Right ventricle myocardium (tissue), 1 donor: ENCODE results near the gene MIPEP.

GRCh38 chr13:21124792-21125339 lies 15.1 kb upstream of the SAP18 start:
- PRO-cap, 2 experiments, result no peak in any of the 2 experiments

DNA sequence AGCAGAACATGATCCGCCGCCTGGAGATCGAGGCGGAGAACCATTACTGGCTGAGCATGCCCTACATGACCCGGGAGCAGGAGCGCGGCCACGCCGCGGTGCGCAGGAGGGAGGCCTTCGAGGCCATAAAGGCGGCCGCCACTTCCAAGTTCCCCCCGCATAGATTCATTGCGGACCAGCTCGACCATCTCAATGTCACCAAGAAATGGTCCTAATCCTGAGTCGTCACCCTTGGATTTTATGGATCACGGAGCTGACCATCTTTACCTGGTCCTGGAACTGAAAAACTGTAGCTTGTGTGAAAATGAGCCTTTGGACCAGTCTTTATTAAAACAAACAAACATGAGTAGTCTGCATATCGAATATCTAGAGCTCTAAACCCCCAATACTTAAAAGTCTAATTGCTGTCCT lies 558 bp downstream of the MRPL57 start:
- PRO-cap, 2 experiments, result no peak in any of the 2 experiments

DNA sequence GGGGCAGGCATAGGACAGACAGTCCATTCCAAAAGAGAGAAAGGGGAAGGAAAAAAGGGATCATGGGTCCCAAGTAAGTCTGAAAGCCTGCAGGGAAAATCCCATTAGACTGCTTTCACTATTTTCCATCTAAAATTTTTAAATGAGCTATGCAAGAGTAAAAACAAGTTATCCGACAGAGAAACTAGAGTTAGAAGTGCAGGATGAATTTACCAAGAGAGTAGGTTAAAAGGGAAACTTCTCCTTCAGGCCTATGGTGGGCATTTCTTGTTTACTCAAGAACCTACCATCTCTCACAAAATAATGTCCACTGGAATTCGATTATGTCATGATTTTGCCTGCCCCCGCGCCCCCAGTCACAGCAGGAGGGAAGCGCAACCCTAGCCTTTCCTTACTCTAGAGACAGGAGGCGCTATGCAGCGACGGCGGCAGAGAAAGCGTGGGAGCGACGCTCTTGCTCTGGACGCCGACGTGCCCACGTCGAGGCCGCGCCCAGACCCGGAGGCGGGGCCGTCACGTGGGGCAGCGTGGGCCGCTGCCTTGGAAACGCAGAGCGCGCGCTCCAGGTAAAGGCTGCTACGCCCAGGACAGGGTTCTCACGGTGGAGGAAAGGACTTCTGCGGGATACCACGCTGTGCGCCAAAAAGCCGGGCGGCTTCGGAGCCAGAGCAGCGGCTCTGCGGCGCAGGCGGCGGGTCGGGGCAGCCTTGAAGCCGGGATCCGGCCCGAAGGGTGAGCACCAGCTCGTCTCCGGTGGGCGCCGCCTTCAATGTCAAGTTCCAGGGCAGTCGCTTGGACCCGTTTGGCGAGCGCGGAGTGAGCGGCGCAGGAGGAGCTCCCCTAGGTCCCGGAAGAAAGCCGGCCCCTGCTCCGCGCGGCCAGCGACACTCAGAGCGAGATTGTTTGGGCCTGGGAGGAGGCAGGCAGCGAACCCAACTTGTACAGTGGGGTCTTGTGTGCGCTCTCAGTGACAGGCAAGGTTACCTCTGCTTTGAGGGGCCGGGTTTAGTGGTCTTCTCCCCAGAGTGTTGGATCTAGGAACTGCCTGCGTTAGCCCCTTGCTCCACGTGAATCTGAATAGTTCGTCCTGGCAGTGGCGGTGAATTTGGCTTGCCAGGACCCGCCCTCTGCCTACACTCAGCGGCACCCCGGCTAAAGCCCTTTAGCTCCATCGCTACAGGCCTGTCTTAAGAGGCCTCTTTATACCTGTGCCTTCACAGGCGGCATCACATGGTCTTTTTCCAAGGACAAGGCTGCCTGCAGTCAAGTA lies 121.6 kb downstream of the MRPL57 start:
- PRO-cap, 2 experiments, result peak in 2 of 2 experiments; most common plus-strand start position 545 of the sequence (in 2); most common minus-strand start position 393 of the sequence (in 1)

- PRO-cap, 2 experiments, result no peak in any of the 2 experiments
These were observed 132.9 kb downstream of the ZDHHC20 start for GRCh38 chr13:21326085-21326799.

DNA sequence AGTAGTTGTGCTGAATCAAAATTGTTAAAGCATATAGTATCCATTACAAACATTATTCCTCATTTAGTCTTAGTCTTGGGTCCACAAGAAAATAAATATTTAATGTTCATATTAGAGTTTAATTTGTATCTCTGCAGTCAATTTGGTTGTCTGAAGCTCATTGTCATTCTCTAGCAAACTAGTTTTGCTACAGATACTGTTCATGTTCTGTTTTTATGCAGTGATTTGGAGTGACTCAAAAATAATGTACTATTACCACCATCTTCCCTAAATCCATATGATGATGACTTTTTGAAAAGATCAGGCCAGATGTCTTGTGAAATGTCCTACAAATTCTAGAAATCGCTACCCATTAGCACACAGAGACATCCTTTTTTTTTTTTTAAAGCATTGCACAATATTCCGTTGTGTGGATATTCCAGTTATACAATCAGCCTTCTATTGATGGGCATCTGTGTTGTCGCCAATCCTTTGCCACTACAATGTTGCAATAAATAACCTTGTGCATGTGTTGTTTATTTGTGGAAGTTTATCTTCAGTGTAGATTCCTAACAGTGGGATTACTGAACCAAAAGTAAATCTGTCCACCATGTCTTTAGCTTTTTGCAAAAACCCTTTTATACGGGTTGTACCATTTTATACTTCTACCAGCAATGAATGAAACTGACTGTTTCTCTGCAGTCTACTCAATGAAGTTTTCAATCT lies 24.5 kb downstream of the ZDHHC20 start:
- PRO-cap, 2 experiments, result no peak in any of the 2 experiments

DNA sequence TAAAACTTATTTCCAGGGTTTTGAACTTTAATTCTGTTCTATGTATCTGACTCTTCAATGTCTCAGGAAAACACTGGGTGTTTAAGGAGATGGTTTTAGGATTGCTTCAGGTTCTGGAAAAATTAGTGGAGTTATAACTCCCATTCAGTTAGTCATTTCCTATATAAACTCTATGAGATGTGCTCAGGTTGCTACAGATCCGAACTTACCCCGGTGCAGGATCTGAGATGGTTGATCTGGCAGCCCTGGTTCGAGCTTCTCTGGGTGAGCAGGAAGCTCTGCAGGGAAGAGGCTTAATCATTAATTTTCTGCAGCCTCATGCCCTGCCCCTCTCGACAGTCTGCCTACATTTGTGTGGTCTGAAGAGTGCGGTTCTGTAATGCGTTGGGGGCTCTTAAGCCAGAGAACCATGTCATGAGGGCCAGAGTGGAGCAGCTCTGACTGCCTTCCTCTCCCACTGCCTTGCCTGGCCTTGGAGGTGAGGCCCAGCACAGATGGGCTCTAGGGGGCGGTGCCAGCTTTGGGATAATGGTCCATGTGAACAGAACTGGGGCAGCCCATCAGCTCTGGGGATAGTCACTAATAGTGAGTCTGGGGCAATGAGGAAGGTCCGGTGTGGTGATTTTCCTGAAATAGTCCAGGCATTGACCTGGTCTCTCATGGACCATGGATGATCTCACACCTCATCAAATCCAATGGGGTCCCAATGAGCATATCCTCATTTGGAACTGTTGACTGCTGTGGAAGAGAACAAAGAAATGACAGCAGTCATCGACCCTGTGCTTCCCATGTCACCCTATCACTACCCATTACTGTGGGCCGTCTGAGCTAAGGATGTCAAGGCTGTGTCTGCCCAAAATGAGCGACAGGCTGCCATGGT lies 5.7 kb downstream of the FGF9 start:
- PRO-cap, 2 experiments, result no peak in any of the 2 experiments

- PRO-cap, 2 experiments, result no peak in any of the 2 experiments
These were observed 527.3 kb downstream of the FGF9 start for GRCh38 chr13:22198035-22198617.

GRCh38 chr13:22506322-22506905 lies 674.4 kb upstream of the SGCG start:
- PRO-cap, 2 experiments, result no peak in any of the 2 experiments

- PRO-cap, 2 experiments, result no peak in any of the 2 experiments
These were observed 484.3 kb upstream of the SGCG start for GRCh38 chr13:22696275-22696990.

- PRO-cap, 2 experiments, result no peak in any of the 2 experiments
These were observed 40.6 kb downstream of the SACS start for GRCh38 chr13:23392845-23393304.

DNA sequence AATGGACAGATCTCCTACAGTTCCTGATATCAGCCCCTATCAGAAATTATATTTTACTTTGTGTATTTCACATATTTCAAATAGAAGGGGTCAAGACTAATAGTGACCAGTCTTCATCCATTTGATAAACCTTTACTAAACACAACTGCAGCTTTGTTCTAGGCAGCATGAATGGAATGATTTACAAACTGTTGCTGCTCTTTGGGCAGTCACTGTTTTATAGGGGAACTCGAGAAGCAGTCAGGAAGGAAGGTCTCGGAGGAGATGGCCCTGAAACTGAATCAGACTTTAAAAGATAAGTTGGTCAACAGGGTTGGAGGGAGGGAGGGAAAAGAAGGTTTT lies 37.2 kb upstream of the SACS start:
- PRO-cap, 2 experiments, result no peak in any of the 2 experiments

GRCh38 chr13:23703019-23703573 lies 132.9 kb downstream of the TNFRSF19 start:
- PRO-cap, 2 experiments, result no peak in any of the 2 experiments

- PRO-cap, 2 experiments, result no peak in any of the 2 experiments
These were observed 139.8 kb downstream of the MIPEP start for GRCh38 chr13:23749319-23749932.

- PRO-cap, 2 experiments, result peak in 2 of 2 experiments; most common plus-strand start chr13:23888872 (in 2); most common minus-strand start chr13:23888768 (in 2)
These were observed at the start of gene MIPEP for GRCh38 chr13:23888461-23889755. TSS of gene MIPEP (minus strand) at chr13:23889400.

GRCh38 chr13:23945708-23946094 lies 56.5 kb upstream of the MIPEP start:
- PRO-cap, 2 experiments, result no peak in any of the 2 experiments

- PRO-cap, 2 experiments, result no peak in any of the 2 experiments
These were observed 65.1 kb upstream of the MIPEP start for GRCh38 chr13:23954395-23954628.

DNA sequence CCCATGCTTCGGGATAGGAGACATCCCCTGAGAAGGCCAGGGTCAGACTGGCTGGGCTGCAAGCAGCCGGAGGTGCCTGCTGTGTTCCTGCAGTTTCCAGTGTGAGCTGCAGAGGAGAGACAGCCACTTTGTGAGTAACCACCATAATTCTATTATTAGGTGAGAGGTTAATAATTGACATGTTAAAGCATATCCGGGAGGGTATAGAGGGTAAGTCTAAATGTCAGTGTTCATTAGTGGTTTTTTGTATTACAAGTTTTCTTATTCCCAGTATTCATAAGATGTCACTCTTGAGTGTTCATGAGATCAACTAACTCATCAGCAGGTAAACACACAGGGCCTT lies 116.8 kb upstream of the MIPEP start:
- PRO-cap, 2 experiments, result no peak in any of the 2 experiments

DNA sequence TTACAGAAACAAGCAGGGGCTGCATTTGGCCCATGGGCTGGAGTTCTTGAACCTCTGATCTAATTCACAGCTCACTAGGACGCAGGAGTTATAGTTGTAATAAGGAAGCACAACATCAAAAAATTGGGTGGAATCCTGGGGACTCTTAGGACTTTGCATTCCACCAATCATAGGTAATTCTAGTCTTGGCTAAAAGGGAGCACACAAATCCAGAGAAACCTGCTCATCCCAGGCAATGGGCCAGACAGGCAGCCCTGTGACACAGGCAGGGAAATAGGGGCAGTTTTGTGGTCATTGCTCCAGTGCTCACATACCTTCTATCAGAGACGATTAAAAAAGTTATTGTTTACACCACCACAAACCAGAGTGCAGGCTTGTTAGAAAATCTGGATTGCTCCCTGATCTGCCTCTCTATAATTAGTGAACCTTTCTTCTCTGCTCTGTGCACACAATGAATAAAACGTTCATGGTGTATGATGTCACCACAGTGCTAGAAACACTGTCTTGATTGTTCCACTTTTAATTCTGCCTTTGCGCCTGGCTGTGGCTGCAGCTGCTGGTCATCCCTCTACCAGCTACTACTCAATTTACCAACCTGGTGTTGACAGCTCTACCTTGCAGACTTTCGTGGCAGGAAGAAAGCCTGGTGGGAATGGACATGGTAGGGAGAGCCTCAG lies 121.7 kb upstream of the SPATA13 start:
- PRO-cap, 2 experiments, result no peak in any of the 2 experiments

GRCh38 chr13:24217956-24218429 lies 57.5 kb downstream of the SPATA13 start:
- PRO-cap, 2 experiments, result no peak in any of the 2 experiments

- PRO-cap, 2 experiments, result no peak in any of the 2 experiments
These were observed 64.8 kb upstream of the C1QTNF9 start for GRCh38 chr13:24244460-24245047.